Ovary (tissue), 7 donors: ENCODE results near the genes TRIM51G, TRIM49B, TRIM48, OR5D16, OR5I1, OR5AS1, OR8I2, OR8K1, OR5AK2 and SLC43A1.

GRCh38 chr11:48101051-48102352, 115.1 kb upstream of the OR4B1 start:
- PRO-cap, 7 experiments, result no peak in any of the 7 experiments
- RAMPAGE, long total RNA, 2 experiments, result no peak in any of the 2 experiments

DNA sequence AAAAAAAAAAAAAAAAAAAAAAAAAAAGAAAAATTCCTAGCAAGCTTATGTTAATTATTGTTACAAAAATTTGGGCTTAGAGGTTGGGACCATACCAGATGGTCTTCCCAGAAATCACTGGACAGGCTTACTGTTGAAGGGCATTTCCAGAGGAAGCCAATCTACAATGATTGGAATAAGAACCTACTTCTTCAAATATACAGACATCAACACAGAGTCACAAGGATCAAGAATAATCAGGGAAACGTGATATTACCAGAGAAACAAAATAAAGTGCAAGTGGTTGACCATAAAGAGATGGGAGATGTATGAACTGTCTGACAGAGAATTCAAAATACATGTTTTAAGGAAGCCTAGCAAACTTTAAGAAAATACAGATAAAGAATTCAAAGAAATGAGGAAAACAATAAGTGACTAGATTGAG, 102.2 kb upstream of the OR4B1 start:
- PRO-cap, 7 experiments, result no peak in any of the 7 experiments
- RAMPAGE, long total RNA, 2 experiments, result no peak in any of the 2 experiments

GRCh38 chr11:48983790-48984173, at the start of gene TRIM51G:
TSS of gene TRIM51G (minus strand) at chr11:48983885.
- PRO-cap, 7 experiments, result no peak in any of the 7 experiments
- RAMPAGE, long total RNA, 2 experiments, result no peak in any of the 2 experiments

DNA sequence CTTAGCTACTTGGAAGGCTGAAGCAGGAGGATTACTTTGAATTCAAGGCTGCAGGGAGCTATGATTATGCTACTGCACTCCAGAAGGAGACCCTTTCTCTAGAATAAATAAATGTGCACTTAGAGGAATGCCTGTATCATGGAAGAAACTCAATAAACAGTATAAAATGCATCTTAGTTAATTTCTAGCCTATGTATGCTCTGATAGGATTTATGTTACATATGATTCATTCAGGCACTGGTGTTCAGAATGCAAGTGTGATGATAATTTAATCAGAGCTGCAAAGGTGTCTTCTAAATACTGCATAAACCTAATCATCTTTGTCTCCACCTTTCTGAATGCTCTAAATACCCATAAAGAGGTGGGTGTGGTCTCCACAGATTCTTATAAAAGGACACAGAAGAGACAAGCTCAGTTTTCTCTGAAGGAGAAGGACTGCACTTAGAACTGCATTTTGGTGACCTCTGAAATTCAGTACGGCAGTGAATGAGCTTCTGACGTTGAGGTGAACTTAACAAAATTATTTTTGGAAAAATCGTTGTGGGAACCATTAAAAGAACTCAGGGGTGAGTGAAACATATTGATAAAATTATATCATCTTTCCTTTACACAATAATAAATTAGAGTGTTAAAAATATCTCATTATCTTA, at the start of gene TRIM49B:
Gene TRIM49B (plus strand): TSS at position 414 of the 650 bp plus-strand sequence.
- PRO-cap, 7 experiments, result no peak in any of the 7 experiments
- RAMPAGE, long total RNA, 2 experiments, result no peak in any of the 2 experiments

GRCh38 chr11:49177952-49178309, 30.5 kb downstream of the FOLH1 start:
- PRO-cap, 7 experiments, result no peak in any of the 7 experiments
- RAMPAGE, long total RNA, 2 experiments, result no peak in any of the 2 experiments

- PRO-cap, 7 experiments, result no peak in any of the 7 experiments
- RAMPAGE, long total RNA, 2 experiments, result no peak in any of the 2 experiments
These were observed at the start of gene TRIM48 for GRCh38 chr11:55261970-55262300. TSS of gene TRIM48 (plus strand) at chr11:55262155.

DNA sequence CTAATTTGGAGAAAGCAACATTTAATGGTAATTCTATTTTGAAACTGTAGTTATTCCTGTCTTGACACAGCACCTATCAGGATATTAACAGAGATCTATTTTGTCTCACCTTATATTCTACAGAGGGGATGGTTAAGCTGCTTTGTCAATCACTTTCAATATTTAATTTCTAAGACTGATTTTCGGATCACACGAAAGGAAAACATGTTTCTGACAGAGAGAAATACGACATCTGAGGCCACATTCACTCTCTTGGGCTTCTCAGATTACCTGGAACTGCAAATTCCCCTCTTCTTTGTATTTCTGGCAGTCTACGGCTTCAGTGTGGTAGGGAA, at the start of gene OR5D16:
Gene OR5D16 (plus strand): TSS at position 205 of the 335 bp plus-strand sequence.
- PRO-cap, 7 experiments, result no peak in any of the 7 experiments
- RAMPAGE, long total RNA, 2 experiments, result no peak in any of the 2 experiments

GRCh38 chr11:55936333-55936573, at the start of gene OR5I1:
TSS of gene OR5I1 (minus strand) at chr11:55936400.
- PRO-cap, 7 experiments, result no peak in any of the 7 experiments
- RAMPAGE, long total RNA, 2 experiments, result no peak in any of the 2 experiments

GRCh38 chr11:56027380-56027771, at the start of gene OR5AS1:
TSS of gene OR5AS1 (plus strand) at chr11:56027654.
- PRO-cap, 7 experiments, result no peak in any of the 7 experiments
- RAMPAGE, long total RNA, 2 experiments, result no peak in any of the 2 experiments

GRCh38 chr11:56092886-56093574, at the start of gene OR8I2:
TSS of gene OR8I2 (plus strand) at chr11:56093308.
- PRO-cap, 7 experiments, result no peak in any of the 7 experiments
- RAMPAGE, long total RNA, 2 experiments, result no peak in any of the 2 experiments

DNA sequence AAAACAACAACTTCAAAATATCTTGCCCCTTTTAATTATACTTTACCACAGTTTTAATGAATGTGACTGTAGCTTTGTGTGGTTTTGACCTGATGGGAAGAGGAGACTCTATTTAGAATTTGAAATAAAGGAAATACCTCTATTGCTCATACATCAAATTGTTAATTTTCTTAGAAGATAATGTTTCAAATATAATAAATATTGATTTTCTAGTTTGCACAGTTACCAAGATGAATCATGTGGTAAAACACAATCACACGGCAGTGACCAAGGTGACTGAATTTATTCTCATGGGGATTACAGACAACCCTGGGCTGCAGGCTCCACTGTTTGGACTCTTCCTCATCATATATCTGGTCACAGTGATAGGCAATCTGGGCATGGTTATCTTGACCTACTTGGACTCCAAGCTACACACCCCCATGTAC, at the start of gene OR8K1:
Gene OR8K1 (plus strand): TSS at position 231 of the 428 bp plus-strand sequence.
- PRO-cap, 7 experiments, result no peak in any of the 7 experiments
- RAMPAGE, long total RNA, 2 experiments, result no peak in any of the 2 experiments

GRCh38 chr11:56988727-56989195, at the start of gene OR5AK2:
TSS of gene OR5AK2 (plus strand) at chr11:56988914.
- PRO-cap, 7 experiments, result no peak in any of the 7 experiments
- RAMPAGE, long total RNA, 2 experiments, result no peak in any of the 2 experiments

DNA sequence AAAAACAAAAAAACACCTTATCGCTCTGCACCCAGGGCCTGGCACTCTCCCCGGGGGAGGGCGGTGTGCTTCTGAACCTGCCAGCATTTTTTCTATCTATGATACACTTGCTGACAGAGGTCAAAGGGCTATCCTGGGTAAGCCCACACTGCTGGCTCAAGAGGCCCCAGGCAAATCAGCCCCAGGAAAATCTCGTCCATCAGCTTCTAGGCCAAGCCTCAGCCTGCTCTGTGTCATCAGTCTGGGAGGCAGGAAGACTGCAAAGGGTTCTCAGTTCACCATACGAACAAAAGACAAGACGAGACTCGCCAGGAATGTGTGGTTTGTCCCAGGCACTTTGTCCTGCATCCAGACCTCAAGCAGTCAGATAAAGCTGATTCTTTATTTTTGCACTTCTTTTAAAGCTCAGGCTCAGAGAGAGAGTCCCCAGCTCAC, 31.8 kb downstream of the TNKS1BP1 start:
- PRO-cap, 7 experiments, result no peak in any of the 7 experiments
- RAMPAGE, long total RNA, 2 experiments, result no peak in any of the 2 experiments

GRCh38 chr11:57311614-57312077, 13.1 kb downstream of the TNKS1BP1 start:
- PRO-cap, 7 experiments, result peak in 5 of 7 experiments; most common plus-strand start chr11:57311731 (in 3); most common minus-strand start chr11:57311882 (in 1)
- RAMPAGE, long total RNA, 2 experiments, result no peak in any of the 2 experiments

GRCh38 chr11:57323485-57324026, 1.2 kb downstream of the TNKS1BP1 start:
- PRO-cap, 7 experiments, result peak in 3 of 7 experiments; most common plus-strand start chr11:57323865 (in 3)
- RAMPAGE, long total RNA, 2 experiments, result no peak in any of the 2 experiments

DNA sequence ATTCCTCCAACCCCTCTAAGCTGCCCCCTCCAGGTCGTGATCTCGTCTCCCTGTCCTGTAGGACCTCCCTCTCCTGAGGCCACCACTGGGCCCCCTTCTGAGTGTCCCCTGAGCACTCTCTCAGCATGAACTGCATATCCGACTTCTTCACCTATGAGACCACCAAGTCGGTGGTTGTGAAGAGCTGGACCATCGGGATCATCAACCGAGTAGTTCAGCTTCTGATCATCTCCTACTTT, 193 bp downstream of the P2RX3 start:
- PRO-cap, 7 experiments, result no peak in any of the 7 experiments
- RAMPAGE, long total RNA, 2 experiments, result no peak in any of the 2 experiments

DNA sequence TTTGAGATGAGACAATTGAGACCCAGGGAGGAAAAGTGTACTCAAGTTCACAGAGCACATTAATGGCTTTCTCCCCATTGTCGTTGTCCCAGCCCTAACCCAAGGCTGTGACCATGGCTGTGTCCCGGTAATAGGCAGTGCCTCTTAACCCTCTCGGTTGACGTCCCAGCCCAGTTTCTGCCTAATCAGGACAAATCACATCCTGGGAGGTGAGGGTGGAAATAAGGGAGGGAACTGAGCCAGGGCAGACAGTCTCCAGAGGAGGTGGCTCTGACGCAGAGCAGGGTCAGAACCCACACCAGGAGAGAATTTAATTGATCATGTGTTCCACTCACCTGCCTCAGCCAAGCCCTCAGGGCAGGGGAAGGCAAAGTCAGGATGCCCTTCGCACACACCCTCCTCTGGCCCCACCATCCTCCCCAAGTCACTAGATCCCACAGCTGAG, 17.0 kb downstream of the SLC43A1 start:
- PRO-cap, 7 experiments, result no peak in any of the 7 experiments
- RAMPAGE, long total RNA, 2 experiments, result no peak in any of the 2 experiments

DNA sequence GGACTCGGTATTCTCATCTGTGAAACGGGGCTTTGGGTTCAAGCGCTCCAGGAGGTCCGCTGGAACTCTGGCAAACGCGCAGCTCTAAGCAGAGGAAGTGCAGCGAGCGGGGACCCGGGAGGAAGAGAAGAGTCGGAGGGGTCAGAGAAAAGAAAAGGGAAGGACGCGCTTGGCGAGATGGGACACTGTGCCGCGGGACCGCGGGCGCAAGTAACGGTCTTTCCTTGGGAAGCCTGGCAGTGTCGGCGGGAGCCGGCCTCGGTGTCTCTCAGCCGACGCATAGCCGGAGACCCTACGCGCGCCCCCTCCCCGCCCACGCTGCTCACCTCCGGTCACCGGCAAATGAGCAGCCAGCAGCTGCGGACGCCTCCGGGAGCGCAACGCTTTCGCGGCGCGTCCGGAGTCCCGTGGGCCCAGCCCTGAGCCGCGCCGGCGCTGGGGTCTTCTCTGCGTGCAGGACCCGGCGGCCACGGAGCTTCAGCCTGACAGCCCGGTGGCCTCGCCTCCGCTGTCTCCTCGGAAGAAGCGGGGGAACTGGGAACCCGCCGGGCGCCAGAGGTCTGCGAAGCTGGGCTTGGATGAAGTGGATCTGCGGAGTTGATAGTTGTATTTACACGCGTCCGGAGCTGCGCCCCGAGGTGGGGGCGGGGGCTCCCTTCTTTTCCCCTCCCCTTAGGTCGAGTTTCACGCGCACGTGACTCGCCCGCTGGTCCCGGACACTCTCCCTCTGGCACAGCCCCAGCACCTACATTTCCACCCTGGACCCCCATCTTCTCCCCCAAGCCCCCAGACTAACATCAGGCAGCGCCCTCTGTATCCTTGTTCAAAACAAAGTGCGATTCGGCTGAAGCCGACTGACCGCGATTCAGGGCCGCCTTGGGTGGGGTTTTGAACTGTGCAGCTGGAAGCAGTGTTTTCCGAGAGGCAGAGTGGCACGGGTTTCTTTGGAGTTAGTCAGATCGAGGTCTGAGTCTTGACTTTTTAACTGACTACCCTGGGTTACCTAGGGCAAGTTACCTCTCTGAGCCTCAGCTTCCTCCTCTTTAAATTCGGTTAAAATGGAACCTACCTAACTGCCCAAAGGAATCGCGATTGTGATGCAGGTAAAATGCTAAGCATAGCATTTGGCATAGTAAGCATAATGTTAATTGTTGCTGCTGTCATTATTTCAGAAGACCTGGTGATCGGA, at the start of gene SLC43A1:
Gene SLC43A1 (minus strand): TSS at position 585 of the 1,189 bp plus-strand sequence.
- PRO-cap, 7 experiments, result peak in 7 of 7 experiments; most common plus-strand start position 353 of the sequence (in 3); most common minus-strand start position 585 of the sequence (in 7)
- RAMPAGE, long total RNA, 2 experiments, result start-site peak on the minus strand in 1 of 2 experiments, centred at position 623 of the sequence, 21 reads per replicate

DNA sequence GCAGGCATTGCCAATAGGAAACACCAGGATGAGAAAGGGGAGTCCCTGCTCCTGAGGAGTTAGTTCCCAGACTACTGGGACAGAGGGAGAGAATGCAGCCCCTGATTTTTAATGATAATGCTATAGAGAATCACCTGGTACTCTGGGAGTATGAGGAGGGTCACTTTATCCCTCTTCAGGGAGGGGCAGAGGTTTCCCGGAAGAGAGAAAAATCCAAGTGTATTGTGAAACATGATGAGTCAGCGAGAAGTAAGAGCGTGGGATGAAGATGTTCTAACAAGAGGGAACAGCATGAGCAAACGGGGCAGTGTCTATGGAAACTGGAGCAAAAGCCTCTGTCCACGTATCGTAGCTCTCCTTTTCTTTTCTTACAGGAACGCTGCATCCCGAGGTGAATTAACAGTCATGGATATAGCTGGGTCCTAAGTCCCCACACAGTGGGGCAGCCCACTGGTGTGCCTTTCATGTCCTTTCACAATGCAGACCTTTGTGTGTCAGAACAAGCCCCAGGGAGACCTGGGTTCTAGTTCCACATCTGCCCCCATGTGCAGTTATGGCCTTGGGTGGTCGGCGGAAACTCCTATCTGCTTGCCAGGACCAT, 1.9 kb upstream of the UBE2L6 start:
- PRO-cap, 7 experiments, result peak in 7 of 7 experiments; most common plus-strand start position 307 of the sequence (in 7); most common minus-strand start position 116 of the sequence (in 1)
- RAMPAGE, long total RNA, 2 experiments, result no peak in any of the 2 experiments

DNA sequence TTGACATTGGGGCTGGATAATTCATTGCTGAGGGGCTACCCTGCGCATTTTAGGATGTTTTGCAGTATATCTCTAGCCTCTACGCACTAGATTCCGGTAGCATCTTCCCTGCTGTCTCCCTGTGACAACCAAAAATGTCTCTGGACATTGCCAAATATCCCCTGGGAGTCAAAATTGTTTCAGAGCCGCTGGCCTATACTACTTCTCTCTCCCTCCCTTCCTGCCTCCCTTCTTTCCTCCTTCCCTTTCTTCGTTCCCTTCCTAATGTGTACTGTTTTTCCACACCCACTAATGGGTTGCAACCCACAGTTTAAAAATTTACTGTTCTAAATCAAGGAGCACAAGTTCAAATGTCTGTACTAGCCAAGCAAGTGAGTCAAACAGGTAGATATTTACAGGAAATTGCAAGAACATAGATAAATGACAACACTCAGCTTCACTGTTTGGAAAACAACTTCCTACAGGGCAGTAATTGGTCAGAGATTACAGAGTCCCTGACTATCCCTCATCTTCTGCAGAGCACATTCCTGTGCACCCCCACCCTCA, 1.7 kb downstream of the SERPING1 start:
- PRO-cap, 7 experiments, result no peak in any of the 7 experiments
- RAMPAGE, long total RNA, 2 experiments, result no peak in any of the 2 experiments